Monocyte (primary cell): ENCODE measurements around the gene TAMM41.

DNA sequence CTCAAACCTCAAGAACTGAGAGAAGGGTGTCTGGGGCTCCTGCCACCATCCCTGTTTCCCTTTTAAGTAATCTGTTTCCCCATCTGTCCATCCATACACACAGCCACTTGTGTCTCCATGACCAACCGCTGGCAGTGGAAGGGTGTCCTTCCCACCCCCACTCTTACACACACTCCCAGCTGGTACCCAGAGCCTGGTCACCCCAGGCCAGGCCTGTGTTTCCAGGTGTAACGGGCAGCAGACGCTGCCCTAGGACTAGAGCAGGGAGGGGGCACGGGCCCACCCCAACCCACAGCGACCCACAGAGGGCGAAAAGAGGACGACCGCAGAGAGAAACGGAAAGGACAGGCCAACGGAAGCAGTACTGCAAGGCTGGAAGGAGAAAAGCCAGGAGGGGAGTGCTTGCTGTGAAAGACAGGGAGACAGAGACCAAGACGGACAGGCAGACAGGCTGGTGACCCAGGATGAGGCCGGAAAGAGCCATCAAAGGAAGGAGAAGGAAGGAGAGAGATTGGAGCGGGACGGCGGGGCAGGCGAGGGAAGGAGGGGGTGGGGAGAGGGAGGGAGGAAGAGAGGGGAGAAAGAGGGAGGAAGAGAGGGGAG, 591 bp upstream of the SLC6A1 start:
- PRO-cap, 2 experiments, result no peak in any of the 2 experiments

GRCh38 chr3:11367020-11367861, 95.0 kb downstream of the ATG7 start:
- PRO-cap, 2 experiments, result no peak in any of the 2 experiments

- PRO-cap, 2 experiments, result no peak in any of the 2 experiments
Observed at GRCh38 chr3:11550967-11551622, 92.6 kb downstream of the VGLL4 start.

- PRO-cap, 2 experiments, result no peak in any of the 2 experiments
Observed at GRCh38 chr3:11592224-11592767, 51.4 kb downstream of the VGLL4 start.

DNA sequence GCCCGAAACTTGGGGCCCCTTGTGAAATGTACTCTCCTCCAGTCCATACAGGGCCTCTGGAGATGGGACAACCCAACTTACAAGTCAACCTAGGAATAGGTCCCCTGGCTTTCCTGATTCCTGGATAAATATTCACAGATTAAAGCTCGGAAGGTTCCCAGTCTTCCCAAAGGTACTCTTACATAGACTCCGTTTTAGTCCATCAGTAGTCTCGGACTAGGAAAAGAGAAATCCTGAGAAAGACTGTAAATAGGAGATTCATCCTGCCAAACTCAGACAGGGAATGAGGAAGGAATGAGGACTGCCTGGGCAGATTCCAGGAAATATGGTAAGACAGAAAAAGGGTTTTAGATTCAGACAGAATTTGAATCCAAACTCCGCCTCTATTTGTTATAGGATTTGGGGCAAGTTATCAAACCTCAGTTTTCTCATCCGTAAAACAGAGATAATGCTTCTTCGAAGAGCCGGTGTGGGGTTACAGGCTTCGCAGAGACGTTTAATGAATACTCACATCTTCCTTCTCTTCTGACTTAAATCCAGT, 77.7 kb upstream of the VGLL4 start:
- PRO-cap, 2 experiments, result no peak in any of the 2 experiments

DNA sequence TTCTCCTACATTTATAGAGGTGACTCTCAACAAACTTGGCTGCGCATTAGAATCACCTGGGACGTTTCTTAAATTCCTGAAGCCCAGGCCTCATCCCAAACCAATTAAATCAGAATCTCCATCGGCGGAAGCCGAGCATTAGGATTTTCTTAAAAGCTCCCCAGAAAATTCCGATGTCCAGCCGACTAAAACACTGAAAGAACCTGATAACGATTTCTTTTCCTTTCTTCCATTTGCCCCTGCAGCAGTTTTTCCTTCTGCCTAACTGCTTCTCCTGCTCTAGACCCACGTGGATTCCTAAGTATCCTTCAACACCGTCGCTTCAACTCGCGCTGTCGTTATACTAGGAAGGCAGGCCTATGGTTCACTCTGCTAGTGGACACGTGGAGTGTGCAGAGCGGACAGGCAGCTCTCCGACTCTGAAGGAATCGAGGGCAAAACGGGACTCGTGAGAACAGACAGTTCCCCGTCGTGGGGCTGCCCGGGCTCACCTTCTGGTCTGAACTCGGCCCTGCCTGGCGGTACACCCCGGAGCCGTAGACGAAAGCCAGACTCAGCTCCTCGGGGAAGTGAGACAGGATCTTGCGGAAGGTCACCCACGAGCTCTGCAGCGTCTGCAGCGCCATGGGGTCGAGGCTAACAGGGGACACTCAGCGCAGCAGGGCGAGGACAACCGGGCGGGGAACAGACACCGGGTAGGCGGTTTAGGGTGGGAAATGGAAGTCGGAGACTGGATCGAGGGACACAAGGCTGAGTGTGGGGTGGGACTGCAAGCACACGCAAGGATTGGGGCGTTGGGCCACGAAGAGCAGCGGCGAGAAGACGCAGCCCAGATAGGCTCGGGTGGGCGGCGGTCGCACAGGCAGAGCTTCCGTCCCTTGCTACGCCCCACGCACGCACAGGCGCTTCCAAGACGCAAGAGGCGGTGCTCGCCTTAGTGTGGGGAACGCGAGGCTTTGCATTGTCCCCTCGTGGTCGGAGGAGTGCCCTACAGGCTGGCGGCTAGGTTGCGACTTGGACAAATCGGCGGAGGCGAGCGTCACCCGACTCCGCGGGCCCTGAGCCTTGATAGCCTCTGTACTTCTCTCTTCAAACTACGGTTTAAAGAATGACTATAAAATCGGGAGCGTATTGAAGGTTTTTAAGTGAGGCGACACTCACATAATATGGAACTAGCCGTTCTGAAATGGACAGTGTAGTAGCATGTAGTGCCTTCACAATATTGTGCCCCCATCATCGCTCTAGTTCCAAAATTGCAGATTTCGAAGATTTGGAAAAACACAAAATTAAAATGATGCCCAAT, at the start of gene TAMM41:
TAMM41 (minus strand) TSS at position 875 of the 1,303 bp plus-strand sequence.
- PRO-cap, 2 experiments, result peak in 1 of 2 experiments; most common plus-strand start position 610 of the sequence (in 1); most common minus-strand start position 618 of the sequence (in 1)

DNA sequence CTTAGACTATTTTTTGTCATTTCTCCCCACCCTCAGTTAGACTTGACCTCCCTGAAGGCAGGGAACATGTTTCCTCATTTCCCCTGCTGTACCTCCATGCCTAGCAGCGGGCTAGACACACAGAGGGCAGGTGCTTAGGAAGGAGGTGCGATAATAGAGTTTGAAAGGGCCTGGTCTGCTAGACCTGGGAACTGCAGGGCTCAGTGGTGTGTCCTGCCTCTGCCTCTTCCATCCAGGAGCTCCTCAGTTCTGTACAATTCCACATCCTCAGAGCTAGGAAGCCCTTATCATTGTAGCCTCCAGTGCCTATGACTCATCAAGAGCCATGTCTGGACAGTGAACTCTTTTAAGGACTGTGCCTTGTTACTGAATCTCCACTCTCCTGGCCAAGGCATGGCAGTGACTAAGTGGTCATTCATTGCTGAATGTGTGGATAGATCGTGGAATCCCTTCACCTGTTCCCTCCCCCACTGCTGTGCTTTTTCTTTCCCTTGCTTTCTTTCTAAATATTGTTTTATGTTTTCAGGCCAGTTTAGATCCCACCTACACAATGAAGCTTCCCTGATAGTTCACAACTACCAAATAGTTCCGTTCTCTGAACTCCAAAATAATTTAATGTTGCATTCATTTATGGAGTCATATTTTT, 2.9 kb downstream of the TIMP4 start:
- PRO-cap, 2 experiments, result no peak in any of the 2 experiments

GRCh38 chr3:12224688-12225283, 64.1 kb upstream of the PPARG start:
- PRO-cap, 2 experiments, result no peak in any of the 2 experiments

DNA sequence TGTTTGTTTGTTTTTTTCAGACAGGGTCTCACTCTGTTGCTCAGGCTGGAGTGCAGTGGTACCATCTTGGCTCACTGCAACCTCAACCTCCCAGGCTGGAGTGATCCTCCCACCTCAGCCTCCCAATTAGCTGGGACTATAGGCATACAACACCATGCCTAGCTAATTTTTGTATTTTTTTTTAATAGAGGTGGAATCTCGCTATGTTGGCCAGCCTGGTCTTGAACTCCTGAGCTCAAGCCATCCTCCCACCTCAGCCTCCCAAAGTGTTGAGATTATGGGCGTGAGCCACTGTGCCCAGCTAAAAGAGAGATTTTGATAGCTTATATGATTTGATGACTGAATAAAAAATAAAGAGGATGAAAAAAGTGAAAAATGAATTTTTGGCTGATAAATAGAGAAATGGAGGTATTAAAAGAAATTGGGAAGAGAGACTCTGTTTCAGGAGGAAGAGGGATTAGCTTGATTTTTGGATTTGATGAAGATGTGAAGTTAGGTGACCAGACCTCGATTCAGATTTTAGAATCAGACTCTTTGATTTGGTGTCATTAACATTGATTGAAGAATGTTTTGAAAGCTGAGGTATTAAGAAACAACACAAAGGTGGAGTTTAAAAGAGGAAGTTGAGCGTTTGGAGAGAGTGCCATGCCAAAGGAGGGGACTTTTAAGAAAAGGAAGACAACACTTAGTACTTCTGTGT, 34.1 kb downstream of the PPARG start:
- PRO-cap, 2 experiments, result no peak in any of the 2 experiments

DNA sequence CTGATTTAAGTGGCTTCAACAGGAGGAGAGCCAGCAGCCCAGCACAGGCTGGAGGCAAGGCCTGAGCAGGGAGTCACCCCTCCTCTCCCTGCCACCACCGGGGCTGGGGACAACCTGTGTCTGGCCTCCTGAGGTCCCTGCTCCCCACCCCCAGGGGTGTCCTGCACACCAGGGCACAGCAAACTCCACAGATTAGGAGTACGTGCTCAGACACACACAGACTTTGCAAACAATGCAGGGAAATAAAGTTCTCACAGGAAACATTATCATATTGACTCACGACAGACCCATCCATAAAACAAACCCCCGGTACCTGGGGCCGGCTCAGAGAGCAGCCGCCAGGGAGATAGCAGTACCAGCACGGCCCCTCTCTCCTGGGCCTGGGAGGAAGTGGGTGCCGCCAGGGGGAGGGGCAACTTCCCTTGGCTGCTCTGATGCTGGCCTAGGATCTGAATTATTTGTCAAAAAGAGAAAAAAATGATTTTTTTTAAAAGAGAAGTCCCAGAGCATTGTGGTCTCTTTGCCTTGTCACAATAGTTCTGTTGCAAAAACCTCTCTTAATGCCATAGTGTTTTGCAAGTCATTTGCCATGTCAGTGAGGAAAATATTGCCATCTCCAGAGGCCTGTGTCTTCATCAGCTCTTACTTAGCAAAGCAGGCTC, 21.9 kb upstream of the TSEN2 start:
- PRO-cap, 2 experiments, result peak in 2 of 2 experiments; most common plus-strand start position 327 of the sequence (in 2)

DNA sequence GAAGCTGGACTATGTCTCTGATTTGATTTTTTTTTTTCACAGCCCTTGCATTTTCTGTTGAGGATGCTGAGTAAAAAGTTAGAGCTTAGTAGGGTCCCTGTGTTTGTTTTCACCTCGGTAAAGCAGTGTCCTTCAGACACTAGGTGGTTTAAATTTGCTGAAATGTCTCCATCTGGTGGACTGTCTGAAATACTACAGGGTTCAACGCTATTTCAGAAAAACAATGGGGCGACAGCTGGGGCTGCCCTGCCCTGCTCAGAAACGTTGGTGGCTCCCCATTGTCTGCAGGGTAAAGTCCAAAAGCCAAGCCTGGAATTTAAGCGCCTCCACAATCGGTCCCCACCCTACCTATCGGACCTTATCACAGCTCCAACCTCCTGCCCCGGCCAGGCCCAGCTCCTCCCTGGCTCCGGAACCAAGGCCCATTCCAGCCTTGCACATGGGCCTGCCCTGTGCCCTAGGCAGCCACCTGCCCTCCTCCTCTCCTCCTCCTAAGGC, 4.4 kb upstream of the TSEN2 start:
- PRO-cap, 2 experiments, result no peak in any of the 2 experiments

GRCh38 chr3:12895122-12895797, 53.9 kb upstream of the RPL32 start:
- PRO-cap, 2 experiments, result peak in 1 of 2 experiments; most common minus-strand start chr3:12895231 (in 1)

DNA sequence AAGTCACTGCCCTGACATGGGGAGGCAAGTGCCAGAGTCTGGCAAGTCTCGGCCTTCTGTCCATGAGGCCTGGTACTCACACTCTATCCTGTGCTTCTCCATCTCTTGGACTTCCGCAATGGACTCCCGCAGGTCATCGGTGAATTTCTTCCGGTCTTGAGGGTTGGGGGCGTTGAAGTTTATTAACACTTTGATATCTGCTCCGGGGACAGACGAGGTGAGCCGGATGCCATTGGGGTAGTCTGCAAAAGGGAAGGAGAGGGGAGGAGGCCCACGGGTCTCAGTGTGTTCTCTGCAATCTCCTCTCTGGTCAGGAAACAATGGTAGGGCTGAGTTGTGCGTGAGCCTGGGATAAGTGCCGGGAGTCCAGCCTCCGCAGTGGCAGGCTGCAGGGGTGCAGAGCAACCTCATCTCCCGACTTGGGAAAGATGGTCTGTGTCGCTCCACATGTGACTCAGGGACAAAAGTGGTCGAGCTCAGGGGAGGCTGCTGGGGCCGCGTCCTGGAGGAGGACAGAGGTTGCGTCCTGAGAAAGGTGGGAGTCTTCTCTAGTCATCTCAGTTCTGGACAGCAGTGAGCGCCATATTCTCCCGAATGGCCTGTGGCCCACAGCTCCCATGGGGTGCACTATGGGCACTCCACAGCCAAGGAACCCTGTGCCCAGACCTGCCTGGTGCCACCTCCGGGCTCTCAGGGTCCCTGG, 68.0 kb upstream of the RPL32 start:
- PRO-cap, 2 experiments, result peak in 2 of 2 experiments; most common minus-strand start position 138 of the sequence (in 2)

- PRO-cap, 2 experiments, result peak in 2 of 2 experiments; most common minus-strand start chr3:12916516 (in 2)
Observed at GRCh38 chr3:12916305-12916778, 75.0 kb upstream of the RPL32 start.

DNA sequence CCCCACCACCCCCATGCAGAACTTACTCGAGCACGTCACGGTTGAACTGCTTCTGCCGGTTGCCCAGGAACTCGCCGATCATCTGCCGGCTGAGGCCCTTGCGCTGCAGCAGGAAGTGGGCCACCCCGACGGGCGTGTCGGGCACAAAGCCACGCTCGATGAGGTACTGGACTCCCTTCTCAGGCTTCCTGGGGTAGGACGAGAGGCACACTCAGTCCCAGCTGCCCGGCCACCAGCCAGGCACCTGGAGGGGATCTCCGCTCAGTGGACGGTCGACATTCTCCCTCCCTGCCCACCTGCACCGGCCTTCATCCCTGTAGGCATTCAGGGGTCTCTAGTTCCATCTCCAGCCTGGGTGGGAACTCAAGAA, 83.2 kb upstream of the RPL32 start:
- PRO-cap, 2 experiments, result no peak in any of the 2 experiments

GRCh38 chr3:12932100-12933079, 91.0 kb upstream of the RPL32 start:
- PRO-cap, 2 experiments, result peak in 1 of 2 experiments; most common minus-strand start chr3:12932198 (in 1)

GRCh38 chr3:12959657-12960314, 113.4 kb downstream of the IQSEC1 start:
- PRO-cap, 2 experiments, result no peak in any of the 2 experiments

DNA sequence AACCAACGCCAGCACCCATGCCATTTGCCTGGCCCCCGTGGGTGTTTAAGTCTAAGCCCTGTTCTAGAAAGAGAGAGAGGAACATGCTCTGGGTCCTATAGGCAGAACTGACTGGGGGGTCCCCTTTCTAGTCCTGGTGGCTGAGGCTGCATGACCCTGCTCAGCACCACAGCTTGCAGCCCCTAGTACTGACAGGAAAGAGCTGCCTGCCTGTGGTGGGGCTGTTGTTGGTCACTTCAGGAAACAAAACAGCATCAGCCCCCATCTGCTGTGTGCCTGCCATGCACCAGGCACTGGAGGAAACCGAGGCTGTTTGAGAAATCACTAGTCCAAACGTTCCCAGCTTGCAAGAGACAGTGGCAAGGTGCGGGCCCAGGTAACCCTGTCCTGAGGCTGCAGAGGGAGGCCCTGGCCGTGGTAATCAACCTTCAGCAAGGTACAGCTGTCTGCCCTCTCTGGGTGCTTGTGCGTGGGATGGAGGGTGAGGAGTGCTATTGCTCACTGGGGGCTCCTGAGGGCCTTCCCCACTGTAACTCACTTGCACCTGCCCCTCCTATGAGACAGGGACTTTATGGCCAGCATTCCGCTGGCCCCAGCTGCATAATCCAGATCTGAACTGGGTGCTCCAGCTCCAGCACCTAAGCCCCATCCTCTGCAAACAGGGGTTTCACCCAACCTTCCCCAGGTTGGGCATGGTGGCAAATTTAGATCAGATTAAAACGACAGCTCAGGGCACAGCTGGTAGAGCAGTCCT, 90.5 kb downstream of the IQSEC1 start:
- PRO-cap, 2 experiments, result peak in 2 of 2 experiments; most common minus-strand start position 536 of the sequence (in 2)

DNA sequence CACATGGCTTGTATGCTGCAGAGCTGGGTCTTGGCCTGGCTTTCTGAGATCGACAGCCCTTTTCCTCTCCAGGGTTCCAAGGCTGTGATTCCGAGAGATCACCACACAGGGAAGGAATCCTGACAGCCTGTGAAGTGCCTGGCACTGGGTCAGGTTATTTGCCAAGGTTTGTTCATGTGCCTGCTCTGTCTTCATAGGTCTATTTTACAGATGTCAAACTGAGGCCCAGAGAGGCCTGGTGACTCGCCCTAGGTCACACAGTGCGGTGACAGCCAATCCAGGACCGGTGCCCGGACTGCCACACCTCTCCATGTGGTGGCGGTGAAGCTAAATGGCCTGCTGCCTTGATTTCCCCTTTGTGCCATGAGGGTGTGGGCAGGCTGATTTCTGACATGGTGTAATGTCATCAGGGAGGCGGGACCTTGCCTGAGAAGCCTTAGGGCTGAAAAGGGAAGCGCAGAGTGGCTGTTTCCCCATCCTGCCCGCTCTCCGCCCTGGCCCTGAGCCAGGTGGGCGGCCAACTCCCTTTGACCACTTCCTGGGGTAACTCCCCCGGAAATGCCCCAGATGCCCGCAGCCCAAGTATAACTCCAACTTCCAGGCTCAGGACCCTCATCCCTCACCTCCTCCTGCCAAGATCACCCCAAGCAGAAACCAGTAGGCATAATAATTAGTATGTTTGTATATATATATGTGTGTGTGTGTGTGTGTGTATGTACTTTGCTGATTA, 64.1 kb downstream of the IQSEC1 start:
- PRO-cap, 2 experiments, result peak in 2 of 2 experiments; most common plus-strand start position 615 of the sequence (in 2); most common minus-strand start position 572 of the sequence (in 1)

DNA sequence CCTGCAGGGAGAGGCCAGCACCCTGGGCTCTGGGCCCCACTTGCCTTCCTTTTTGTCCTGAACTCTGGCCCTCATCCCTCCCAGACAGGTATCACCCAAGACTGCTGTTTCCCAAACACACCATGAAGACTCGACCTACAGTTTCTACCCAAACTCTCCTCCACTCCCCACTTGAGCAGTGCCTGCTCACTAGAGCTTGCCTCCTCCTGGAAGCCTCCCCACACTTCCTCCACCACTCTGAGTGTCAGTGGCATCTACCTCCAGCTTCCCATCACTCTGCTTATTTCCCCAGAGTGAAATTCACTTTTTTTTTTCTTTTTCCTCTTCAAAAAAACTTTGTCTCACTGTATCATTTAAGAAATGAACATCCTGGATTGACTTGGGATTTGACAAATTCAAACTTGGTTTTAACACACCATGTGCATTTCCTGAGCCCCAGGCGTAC, 62.4 kb downstream of the IQSEC1 start:
- PRO-cap, 2 experiments, result peak in 1 of 2 experiments; most common plus-strand start position 242 of the sequence (in 1); most common minus-strand start position 275 of the sequence (in 1)